Rectum (tissue), 1 donor: ENCODE data around the genes ZNF770 and MEIS2.

- PRO-cap, result no peak
These were observed 180.2 kb downstream of the RYR3 start for GRCh38 chr15:33490939-33491343.

DNA sequence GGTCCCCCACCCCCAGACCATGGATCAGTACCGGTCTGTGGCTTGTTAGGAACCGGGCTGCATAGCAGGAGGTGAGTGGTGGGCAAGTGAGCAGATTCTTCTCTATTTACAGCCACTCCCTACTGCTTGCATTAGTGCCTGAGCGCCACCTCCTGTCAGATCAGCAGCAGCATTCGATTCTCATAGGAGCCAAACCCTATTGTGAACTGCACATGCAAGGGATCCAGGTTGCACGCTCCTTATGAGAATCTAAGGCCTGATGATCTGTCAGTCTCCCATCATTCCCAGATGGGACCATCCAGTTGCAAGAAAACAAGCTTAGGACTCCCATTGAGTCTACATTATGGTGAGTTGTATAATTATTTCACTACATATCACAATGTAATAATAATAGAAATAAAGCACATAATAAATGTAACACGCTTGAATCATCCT is 25.8 kb downstream of the CHRM5 start:
- PRO-cap, result no peak

GRCh38 chr15:34100996-34101232 is 748 bp downstream of the EMC7 start:
- PRO-cap, result no peak

- PRO-cap, result no peak
These were observed 10.2 kb downstream of the KATNBL1 start for GRCh38 chr15:34199580-34200171.

DNA sequence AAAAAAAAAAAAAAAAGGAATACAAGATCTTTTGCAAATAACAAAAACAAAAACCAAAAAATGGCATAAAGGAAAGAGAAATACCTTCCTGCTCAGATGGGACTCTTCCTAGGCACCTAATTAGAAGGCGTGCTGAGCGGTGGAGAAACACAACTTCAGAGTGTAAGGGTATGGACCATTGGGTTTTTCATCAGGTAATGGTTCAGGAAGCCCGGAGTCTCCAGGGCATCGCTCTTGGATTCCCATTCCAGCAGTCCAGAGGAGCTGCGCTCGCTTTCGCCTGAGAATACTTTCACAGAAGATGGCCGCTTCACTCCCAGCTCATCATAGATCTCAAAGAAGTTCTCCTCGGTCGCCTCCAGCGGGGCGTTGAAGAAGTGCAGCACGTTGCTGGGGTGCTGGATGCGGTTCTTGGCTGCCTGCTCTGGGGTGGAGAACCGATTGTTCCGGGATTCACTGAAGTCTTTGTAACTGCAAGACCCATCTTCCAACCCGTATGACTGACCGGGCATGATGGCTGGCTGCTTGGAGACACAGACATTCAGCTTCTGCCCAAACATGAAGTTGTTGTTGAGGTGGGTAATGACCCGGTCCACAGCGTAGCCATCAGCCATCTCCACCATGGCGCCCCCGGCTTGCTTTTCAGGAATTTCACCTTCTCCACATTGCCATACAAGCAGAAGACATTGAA is 51.4 kb upstream of the GOLGA8A start:
- PRO-cap, result no peak

DNA sequence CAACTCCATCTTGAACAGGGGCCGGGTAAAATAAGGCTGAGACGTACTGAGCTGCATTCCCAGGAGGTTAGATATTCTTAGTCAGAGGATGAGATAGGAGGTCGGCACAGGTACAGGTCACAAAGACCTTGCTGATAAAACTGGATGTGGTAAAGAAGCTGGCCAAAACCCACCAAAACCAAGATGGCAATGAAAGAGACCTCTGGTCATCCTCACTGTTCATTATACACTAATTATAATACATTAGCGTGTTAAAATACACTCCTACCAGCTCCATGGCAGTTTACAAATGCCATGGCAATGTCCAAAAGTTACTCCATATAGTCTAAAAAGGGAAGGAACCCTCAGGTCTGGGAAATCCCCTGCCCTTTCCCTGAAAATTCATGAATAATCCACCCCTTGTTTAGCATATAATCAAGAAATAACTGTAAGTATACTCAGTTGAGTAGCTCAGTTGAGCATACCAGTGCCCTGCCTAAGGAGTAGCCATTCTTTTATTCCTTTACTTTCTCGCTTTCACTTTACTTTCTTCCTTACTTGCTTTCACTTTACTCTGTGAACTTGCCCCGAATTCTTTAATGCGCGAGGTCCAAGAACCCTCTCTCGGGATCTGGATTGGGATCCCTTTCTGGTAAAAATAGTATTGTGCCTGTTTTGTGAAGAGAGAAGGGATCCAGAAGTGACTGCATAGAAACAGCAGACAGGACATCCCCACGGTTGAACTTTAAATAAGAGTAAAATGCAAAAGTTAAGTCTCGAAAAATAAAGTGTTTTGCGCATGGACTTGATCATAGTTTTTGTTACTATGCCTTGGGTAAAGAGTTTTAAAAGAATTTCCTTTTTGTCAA is 73.0 kb upstream of the GOLGA8B start:
- PRO-cap, result no peak

GRCh38 chr15:34796704-34797331 is 1.5 kb upstream of the ACTC1 start:
- PRO-cap, result no peak

DNA sequence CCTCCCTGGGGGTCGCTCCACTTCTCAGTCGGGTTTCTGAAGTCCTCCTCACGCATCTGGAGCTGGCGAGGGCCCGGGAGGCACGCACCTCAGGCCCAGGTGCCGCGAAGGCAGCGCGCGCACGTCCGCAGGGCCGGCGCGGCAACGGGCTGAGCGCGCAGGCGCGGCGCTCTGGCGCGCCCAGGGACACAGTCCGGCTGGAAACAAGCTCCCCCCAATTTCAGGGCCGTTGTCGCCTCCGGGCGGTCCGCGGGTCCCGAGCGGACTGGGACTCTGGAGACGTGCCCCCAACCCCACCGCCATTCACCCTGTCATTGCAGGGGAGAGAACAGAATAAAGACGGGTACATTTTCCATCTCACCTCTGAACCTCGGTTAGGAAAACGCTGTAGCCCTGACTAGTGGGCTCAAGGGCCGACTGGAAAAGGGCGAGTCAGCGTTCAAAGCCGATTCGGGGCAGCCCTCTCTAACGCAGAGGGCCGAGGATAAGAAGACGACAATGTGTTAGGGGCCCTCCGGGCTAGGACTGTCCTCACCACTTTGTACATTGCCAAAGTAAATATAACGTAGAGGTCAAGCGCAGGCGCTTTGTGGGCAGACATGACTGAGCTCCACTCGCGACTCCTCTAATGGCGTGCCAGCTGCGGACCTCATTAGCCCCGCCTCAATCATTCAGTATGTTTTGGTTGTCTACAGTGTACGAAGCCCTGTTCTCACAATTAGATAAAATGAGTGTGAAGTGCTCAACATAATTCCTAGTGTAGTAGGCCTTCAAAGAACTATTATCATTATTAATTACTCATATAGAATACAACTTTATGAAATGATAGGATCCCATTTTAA is at the start of gene ZNF770:
Gene ZNF770 (minus strand): TSS at position 146 of the 842 bp plus-strand sequence.
- PRO-cap, result bidirectional peak, plus-strand start at position 217 of the sequence, minus-strand start at position 146 of the sequence; bidirectional peak, plus-strand start at position 613 of the sequence, minus-strand start at position 627 of the sequence; bidirectional peak, plus-strand start at position 677 of the sequence, minus-strand start at position 651 of the sequence

GRCh38 chr15:35361980-35362761 is 183.8 kb downstream of the DPH6 start:
- PRO-cap, result no peak

DNA sequence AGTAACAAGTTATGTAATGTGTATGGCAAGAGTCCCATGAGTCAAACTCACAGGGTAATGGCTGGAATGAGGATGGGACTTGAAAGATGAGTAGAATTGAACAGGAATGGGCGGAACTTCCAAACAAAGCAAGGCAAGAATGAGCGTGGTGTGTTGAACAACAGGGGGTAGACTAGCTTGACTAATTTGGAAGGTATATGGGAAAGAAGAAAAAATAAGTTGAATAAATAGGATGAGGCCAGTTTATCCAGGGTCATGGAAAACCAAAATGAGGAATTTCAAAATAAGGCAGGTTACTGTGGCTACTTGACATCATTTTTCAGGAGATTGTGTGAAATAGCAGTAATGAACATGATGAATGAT is 2.5 kb upstream of the DPH6 start:
- PRO-cap, result no peak

DNA sequence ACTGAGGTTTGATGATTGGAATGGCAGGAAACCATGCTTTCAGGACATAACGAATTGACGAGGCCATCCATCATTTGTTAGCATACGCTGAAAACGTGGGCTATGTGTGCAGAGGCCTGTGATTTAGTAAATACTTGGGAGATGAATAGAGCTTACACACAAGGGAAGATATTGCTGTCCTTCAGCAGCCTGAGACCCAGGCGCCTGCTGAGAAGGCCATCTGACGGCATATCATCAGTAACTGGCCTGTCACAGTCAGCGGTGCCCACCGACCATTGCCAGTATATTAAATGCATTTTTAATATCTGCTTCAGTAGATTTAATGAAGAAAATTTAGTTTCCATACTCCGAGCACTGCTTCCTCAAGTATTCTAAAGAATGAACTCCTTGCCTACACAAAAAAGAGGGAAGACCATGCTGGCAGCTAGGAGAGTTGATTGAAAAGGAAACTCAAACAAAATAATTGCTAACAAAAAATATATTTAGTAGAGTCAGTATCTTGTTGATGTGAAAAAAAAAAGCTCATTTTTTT is 16.3 kb downstream of the CDIN1 start:
- PRO-cap, result no peak

GRCh38 chr15:36604061-36604382 is 24.6 kb downstream of the CDIN1 start:
- PRO-cap, result no peak

DNA sequence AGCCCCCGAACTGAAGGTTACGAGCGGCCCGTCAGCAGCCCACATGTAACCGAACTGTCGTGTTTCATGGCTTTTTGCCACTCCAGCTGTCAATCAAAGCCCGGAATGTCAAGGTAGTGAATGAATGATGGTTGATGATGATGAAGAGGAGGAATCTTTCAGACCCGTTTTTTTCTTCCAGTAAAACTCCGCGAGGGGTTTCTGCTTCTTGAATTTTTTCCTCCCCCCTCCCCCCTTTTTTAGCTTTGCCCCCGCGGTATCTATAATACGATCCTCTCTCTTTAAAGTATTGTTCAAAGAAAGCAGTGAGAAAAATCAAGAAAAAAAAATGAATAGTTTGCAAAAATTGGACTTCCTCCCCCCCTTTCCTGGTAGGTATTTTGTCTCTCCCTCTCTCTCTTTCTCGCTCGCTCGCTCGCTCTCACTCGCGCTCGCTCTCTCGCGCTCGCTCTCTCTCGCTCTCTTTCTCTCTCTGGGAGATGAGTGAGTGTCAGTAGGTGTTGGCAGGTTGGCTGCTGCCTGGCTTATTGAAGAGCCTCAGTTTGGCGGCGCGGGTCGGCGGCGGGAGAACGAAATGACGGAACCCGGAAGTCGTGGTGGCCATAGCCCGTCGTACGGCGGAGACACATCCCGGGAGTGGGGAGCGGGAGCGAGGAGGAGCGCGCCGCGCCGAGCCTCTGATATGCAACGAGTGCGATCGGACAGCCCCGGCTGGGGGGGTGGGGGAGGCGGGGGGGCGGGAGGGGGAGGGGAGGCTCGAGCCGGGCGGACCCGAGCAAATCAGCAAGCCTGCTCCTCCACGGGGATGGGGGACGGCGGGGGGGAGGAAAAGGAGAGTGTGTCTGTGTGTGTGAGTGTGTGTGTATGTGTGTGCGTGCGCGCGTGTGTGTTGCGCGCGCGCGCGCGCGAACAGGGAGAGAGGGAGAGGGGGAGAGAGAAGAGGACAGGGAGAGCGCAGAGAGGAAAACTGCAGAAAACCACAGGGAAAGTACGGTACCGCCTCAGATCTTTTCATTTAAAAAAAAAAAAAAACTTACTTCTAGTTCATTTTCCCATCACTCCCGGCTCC is at the start of gene MEIS2:
Gene MEIS2 (minus strand): TSS at position 695 of the 1,069 bp plus-strand sequence.
- PRO-cap, result bidirectional peak, plus-strand start at position 424 of the sequence, minus-strand start at position 474 of the sequence; bidirectional peak, plus-strand start at position 633 of the sequence, minus-strand start at position 575 of the sequence; bidirectional peak, plus-strand start at position 915 of the sequence, minus-strand start at position 807 of the sequence

- PRO-cap, result bidirectional peak, plus-strand start at chr15:37111000, minus-strand start at chr15:37110922; bidirectional peak, plus-strand start at chr15:37111086, minus-strand start at chr15:37111079
These were observed 10.4 kb upstream of the MEIS2 start for GRCh38 chr15:37110704-37111182.

- PRO-cap, result no peak
These were observed 71.5 kb downstream of the TMCO5A start for GRCh38 chr15:38005872-38006407.

- PRO-cap, result no peak
These were observed 118.8 kb downstream of the TMCO5A start for GRCh38 chr15:38053246-38053710.

DNA sequence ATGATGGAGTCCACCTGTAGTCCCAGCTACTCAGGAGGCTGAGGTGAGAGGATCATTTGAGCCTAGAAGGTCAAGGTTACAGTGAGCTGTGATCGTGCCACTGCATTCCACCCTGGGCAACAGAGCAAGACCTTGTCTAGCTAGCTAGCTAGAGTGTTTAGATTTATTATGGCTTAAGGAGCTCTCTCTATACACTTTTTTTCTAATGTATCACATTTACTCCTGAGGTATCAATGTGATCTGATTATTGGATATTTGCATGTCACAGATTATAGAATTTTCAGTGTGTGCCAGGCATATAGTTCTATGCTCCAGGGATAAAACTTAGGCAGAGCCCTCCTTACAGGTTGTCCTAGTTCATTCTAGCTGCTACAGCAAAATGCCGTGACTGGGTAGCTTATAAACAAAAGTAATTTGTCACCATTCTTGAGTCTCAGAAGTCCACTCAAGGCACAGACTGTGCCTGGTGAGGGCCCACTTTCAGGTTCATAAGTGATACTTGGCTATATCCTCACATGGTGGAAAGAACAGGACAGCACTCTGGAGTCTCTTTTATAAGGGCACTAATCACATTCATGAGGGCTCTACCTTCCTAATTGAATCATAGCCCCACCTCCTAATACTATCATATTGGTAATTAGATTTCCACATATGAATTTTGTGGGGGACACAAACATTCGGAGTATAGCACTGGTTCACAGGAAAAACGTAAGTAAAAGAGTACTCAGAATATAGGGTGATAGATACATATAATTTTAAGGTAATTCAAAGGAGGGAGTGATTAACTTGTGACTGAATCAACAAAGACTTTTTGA is 80.0 kb downstream of the SPRED1 start:
- PRO-cap, result no peak

- PRO-cap, result no peak
These were observed 13.5 kb upstream of the FAM98B start for GRCh38 chr15:38440272-38440942.

GRCh38 chr15:38454726-38455277 is 875 bp downstream of the FAM98B start:
- PRO-cap, result no peak

DNA sequence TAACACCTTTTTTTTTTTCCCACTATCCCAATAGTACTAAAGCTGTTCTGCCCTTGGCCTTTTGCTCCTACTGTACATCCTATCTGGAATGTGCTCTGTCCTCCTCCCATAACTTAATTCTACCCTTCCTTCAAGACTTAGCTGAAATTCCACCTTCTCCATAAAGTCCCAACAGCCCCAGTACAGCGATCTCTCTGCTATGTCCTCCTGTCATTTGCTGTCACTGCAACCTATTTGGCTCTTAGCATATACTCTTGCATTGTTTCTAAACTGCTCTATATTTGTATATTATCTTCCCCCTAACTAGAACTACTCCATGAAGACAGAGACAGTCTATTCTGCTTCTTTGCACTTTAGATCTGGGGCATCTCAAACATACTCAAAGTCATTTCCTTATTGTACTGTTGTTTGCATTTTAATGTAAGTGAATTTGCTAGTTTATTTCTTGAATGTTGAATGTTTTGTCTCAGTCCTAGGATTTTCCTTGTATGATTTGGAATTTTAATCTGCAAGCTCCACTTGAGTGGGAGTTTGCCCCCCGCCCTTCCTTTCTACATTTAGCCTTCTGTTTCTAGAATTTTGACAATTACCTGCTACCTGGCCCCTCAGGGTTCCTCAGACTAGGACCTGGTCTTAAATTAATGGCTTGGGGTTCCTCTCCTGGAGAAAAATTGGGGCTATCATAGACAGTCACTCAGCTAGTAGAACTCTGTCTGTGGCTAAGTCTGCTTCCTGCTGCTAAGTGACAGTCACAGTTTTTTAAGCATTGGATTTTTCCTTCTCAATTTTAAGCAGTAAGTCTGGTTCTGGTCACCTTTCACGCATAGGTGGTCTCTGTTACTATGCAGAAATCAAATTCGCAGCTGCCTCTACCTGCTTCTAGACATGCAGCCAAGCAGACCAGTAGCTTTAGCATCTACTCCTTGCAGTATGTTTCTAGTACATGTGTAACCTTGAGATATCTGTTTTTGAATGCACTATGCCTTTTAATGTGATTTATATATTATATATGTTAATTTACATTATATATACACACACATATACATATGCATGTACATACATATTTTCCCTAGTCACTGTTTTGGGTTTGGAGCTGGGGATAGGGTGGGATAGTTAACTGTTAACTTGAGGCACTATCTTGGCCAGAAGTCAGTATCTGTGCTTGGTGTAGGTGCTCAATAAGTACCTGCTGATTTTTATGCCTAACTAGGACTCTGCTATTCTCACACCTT is 43.9 kb downstream of the FAM98B start:
- PRO-cap, result no peak